ENCODE results near the genes ZSCAN22, ZNF837 and TRIM28.

DNA sequence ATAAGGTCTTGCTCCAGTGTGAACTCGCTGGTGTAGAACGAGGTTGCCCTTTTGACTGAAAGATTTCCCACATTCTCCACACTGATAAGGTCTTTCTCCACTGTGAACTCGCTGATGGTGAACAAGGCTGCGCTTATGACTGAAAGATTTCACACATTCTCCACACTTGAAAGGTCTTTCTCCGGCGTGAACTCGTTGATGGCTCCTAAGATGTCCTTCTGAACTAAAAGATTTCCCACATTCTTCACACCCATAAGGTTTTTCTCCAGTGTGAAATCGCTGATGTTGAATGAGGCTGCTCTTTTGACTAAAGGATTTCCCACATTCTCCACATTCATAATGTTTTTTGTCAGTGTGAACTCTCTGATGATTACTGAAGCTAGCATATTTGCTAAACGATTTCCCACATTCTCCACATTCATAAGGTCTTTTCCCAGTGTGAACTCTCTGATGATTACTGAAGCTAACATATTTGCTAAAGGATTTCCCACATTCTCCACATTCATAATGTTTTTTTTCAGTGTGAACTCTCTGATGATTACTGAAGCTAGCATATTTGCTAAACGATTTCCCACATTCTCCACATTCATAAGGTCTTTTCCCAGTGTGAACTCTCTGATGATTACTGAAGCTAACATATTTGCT lies 14.9 kb downstream of the ZNF814 start:
- RRBS, result no CpG with 5 or more reads among the region's 10 CpGs

GRCh38 chr19:57887194-57888029 lies 1.4 kb downstream of the ZNF814 start:
- RRBS, result no CpG with 5 or more reads among the region's 6 CpGs

GRCh38 chr19:57915526-57916201 lies 728 bp downstream of the ZNF417 start:
- RRBS, result no CpG with 5 or more reads among the region's 10 CpGs

DNA sequence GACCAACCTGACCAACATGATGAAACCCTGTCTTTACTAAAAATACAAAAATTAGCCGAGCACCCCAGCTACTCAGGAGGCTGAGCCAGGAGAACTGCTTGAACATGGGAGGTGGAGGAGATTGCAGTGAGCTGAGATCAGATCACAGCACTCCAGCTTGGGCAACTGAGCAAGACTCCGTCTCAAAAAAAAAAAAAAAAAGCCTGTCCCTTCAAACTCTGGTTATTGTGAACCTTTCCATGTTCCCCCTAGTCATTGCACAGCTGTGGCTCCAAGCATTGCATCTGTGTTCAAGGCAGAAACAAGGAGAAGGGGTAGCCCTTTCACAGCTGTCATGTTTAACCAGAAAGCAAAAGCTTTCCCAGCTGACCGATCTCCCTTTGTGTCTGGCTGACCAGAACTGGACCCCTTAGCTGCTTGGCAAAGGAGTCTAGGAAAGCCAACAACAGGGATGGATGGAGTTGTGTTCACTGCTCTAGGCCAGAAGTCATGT lies 3.5 kb downstream of the ZNF274 start:
- RRBS, result no CpG with 5 or more reads among the region's 3 CpGs

- RRBS, result no CpG with 5 or more reads among the region's 5 CpGs
Measured at GRCh38 chr19:58278118-58278387, 702 bp upstream of the ZNF8 start.

GRCh38 chr19:58282891-58283482 lies 4.2 kb downstream of the ZNF8 start:
- RRBS, result no CpG with 5 or more reads among the region's 5 CpGs

- RRBS, result 1% methylated on average over 16 of the region's 29 CpGs
Measured at GRCh38 chr19:58326421-58327132, at the start of gene ZSCAN22. Gene ZSCAN22, plus strand, starts transcription at chr19:58326994.

- RRBS, result under 1% methylated on average over 27 of the region's 94 CpGs
Measured at GRCh38 chr19:58380151-58381252, at the start of gene ZNF837. Gene ZNF837, minus strand, starts transcription at chr19:58381030.

DNA sequence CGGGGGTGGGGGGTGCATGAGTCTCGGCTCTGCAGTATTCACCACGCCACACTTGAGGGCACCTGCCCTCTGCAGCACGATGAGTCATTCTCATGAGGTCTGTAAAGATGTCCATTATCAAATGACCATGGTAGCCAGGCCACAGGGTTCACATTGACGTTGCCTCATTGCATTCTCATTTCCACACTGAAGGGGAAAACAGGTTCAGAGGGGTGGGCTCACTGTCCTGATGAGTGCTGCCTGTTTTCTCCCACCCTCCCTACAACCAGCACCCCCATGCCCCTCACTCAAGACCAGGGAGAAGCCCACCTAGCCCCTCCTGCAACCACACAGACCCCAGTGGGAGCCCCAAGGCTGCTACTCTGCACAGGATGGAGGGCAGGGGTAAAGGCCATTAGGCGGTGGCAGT lies 2.0 kb upstream of the RPS5 start:
- RRBS, result no CpG with 5 or more reads among the region's 6 CpGs

- RRBS, result no CpG with 5 or more reads among the region's 7 CpGs
Measured at GRCh38 chr19:58474576-58475054, 1.5 kb upstream of the ZNF446 start.

DNA sequence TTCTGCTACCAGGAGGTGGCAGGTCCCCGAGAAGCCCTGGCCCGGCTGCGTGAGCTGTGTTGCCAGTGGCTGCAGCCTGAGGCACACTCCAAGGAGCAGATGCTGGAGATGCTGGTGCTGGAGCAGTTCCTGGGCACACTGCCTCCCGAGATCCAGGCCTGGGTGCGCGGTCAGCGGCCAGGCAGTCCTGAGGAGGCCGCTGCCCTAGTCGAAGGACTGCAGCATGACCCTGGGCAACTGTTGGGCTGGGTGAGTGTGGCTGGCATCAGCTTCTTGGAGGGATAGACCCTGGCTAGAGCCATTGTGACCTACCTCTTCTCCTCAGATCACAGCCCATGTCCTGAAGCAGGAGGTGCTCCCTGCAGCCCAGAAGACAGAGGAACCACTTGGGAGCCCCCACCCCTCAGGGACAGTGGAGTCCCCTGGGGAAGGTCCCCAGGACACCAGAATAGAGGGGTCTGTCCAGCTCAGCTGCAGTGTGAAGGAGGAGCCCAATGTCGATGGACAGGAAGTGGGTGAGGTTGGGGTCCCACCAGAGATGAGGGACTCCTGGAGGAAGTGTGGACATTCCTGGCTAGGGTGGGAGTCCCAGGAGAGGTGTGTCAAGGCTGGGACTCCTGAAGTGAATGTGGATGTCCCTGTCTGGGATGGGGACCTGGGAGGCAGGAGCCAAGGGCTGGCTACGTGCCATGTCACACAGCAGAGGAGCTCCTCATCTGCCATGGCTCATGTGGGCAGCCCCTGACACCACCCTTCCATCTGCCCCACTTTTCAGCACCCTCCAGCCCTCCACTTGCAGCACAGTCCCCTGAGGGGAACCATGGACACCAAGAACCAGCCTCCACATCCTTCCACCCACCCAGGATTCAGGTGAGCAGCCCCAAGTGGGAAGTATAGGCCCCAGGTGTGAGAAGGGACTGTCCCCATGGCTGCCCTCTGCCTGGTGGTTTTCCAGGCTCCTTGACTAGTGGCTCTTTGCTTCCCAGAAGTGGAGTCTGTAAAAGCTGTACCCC lies 1.5 kb downstream of the ZNF446 start:
- RRBS, result no CpG with 5 or more reads among the region's 11 CpGs

DNA sequence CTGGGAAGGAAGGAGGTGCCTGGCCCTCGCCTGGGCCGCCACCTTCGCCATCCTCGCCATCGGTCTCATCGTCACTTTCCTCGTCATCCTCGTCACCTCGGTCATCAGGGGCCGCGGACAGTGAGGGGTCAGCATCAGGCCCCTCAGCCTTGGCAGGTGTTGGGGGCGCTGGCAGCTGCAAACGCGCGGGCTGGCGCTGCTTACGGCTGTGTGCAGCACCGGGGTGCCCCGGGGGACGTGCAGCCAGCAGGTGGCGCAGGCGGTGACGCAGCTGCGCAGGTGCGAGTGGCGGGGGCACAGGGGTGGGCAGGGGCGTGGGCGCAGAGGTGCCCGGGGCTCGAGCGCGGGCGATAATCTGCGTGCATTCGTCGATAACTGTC lies 2.7 kb downstream of the ZBTB45 start:
- RRBS, result no CpG with 5 or more reads among the region's 36 CpGs

- RRBS, result under 1% methylated on average over 13 of the region's 68 CpGs
Measured at GRCh38 chr19:58543873-58544566, at the start of gene TRIM28. Gene TRIM28, plus strand, starts transcription at chr19:58544064.

DNA sequence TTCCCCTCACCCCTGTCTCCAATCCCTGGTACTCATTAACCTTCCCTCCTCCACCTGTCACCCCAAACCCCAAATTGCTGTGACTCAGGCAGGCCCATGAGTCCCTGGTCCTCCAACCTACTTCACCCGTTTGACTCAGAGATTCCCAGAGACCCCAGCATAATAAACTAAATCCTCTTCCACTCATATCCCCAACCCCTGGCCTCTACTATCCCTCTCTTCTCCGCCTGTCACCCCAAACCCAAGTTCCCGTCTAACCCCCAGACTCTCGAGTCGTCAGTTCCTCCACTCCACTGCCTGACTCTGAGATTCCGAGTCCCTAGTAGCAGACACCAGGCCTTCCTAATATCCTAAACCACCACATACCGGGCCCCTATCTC lies 711 bp downstream of the UBE2M start:
- RRBS, result no CpG with 5 or more reads among the region's 7 CpGs

DNA sequence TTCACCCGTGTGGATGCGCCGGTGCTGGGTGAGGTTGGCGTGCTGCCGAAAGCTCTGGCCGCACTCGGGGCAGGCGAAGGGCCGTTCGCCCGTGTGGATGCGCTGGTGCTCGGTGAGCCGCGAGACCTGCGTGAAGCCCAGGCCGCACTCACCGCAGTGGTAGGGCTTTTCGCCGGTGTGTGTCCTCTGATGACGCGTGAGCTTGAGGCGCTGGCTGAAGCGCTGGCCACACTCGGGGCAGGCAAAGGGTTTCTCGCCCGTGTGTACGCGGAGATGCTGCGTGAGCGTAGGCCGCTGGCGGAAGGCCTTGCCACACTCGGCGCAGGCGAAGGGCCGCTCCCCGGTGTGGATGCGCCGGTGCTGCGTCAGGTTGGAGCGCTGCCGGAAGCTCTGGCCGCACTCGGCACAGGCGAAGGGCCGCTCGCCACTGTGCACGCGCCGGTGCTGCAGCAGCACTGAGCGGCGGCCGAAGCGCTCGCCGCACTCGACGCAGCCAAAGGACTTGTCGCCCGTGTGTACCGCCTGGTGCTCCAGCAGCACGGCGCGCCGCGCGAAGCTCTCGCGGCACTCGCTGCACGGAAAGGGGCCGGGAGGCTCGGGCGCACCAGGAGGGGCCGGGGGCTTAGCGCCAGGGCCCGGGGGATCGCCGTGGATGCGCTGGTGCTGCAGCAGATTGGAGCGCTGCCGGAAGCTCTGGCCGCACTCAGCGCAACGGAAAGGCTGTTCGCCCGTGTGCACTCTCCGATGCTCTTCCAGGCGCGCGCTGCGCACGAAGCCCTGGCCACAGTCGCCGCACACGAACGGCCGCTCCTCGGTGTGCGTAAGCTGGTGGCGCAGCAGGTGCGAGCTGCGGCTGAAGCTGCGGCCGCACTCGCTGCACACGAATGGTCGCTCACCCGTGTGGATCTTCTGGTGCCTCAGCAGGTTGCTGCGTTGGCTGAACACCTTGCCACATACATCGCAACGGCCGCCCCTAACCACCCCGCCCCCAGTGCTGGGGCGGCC lies 4.1 kb upstream of the UBE2M start:
- RRBS, result 2% methylated on average over 15 of the region's 116 CpGs

DNA sequence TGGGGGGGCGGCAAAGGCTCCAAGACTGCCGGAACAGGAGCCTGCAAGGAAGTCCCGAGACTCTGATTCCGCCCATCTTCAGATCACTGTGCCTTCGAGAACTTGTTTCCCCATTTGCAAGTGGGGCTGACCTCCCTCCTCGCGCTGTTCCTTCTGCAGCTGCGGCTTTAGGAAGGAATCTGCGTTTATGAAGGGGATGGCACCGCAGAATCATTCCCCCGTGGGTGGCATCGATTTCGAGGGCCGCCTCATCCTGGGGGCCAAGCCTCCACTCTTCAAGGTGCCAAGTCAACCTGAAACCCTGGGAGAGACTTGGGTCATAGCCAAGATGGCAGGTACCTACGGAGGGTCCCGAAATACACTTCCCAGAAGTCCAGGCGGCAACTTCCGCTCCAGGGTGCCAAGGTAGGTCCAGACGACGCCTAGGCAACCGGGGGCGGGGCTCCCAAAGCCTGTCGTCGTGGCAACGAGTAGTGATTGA lies 676 bp downstream of the MZF1 start:
- RRBS, result 0% methylated on average over 4 of the region's 25 CpGs

Measured in AG09319 (cell line).